T-cell (primary cell): ENCODE measurements around a stretch of chr6.

DNA sequence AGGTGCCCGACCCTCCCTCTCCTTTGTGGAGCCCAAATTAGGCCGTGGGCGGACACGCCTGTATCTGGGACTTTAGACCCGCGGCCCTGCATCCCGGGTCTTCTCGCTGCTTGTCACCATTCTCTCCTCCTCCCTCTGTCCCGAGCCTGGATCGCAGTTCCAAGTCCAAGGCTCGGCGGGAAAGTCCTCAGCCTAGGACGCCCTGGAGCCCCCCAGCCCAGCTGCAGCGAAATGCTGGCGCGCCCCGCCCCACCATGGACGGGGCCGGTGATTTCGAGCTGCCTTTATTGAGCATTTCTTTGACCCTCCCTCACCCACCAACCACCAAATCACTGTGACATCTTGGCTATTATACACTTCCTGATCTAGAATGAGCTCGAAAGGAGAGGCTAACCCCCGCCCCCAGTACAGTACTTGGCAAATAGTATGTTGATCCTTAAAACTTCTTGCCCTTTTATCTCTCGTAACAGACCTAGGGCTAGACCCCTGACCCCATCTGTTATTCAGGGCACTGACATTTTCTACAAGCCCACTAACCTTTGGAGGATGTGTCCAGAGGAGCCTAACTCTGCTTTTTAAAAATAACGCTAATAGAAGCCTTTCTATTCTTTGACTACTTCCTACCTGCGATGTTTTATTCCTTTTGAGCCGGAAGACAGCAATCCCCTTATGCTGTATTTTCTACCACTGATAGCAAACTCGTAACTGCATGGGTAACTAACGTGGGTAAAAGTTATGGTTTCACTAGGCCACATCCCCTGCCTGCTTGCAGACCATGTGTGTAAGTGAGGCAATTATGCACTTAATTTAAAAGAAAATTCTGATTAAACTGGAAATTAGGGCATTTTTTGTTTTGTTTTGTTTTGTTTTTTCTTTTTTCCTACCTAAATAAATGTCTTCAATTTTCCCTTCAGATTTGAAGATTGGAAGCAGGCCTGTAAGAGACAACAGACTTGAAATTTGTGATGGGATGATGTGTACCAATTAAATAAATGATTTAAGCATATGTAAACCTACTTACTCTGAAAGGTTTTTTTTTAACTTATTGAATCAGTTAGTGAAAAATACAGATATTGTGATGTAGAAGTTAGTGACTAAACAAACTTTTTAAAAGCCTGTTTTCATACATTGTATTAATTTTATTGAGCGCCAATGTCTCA lies 723 bp downstream of the UFL1 start:
- PRO-cap, 7 experiments, result peak in 7 of 7 experiments; most common plus-strand start position 354 of the sequence (in 4); most common minus-strand start position 336 of the sequence (in 7)

DNA sequence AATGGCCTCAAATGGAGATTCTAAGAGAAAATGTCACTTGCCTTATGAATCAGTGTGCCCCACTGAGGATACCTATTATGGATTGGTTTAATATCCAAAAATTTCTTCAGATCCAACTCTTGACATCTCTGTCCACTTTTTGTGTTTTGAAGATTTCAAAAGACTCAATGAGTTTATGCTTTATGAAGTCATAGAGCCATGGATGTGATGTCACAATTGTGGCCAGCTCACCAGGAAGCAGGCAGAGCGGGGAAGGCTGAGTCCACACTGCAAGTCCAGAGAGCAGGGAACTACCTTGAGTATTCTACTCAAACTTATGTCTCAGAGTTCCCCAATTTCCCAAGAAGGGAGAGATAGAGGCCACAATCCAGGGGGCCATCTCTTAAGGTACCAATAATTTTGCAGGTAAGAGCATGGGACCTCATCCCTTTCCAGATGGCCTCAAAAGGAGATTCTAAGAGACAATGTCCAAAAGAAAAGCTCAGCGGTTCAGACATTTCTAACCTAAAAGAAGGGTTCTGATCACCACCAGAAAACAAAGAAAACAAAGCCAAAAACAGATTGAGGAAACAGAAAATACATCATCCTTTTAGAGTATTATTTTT lies 510 bp upstream of the FHL5 start:
- PRO-cap, 7 experiments, result no peak in any of the 7 experiments

DNA sequence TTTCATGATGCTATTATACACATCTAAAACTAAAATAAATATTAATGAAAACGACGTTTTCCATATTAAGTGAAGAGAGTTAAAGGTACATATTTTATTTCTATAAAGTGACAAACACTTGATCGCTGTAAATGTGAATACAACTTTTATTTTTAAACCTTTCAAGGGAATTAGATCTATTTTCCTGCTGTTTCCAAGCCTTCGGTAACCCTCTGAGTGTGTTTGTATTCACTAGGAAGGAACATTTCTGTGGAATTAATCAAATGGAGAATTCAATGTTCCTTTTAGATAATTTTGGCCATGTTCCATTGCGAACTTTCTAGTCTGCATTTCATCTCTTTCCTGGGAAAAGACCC lies 38.7 kb downstream of the FHL5 start:
- PRO-cap, 7 experiments, result no peak in any of the 7 experiments

DNA sequence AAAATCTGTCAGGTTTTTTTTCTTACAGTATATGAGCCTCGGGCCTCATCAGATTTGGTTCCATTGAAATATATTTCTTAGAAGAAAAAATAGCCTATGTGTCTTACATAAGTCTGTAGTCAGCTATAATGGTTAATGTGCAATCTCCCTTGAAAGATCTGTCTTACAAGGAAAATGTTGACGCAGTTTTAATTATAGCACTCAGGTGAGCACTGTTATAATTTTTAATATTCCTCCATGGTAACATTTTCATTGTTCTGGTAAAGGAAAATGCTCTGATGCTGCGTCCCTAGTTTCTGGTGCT lies 178.5 kb downstream of the MMS22L start:
- PRO-cap, 7 experiments, result no peak in any of the 7 experiments

GRCh38 chr6:97978782-97979218 lies 695.8 kb upstream of the MMS22L start:
- PRO-cap, 7 experiments, result no peak in any of the 7 experiments

DNA sequence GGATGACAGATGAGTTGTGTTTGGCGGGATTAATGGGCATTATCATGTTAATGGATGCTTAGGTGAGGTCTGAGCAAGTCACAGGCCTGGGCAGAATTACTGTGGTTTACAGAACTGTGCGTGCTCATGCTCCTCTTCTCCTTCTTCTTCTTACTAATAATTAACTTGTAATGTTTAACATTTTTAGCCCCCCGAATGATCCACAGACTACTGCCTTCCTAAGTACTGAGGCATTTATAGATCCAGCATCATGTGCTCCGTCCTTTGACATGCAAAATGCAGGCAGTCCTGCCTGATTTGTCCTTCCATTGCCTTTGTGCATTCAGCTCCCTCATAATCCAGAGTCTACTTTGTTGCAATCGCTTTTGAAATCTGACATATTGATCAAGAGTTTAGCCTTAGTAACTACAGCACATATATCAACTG lies 753.5 kb upstream of the MMS22L start:
- PRO-cap, 7 experiments, result no peak in any of the 7 experiments

DNA sequence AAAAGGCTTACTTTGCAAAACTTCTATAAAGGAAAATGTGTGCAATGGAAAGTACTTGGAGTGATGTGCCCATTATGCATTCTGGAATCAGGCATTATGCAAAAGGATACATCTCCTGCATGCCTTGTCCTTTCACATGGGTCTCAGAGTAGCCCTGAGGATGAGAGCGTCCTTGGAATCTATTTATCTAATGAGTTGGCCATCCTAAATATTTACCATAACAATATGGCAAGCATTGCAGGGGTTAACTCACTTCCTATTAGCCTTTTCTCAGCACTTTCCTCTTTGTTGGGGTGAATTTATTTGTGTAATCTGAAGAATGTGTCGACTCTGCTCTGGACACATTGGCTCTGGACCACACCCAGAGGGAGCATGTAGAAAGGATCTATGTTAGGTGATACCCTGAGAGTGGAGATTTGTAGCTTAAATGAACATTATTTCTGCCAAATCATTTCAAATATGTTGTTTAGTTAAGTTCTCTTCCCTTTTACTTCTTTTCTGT lies 756.9 kb upstream of the MMS22L start:
- PRO-cap, 7 experiments, result no peak in any of the 7 experiments

DNA sequence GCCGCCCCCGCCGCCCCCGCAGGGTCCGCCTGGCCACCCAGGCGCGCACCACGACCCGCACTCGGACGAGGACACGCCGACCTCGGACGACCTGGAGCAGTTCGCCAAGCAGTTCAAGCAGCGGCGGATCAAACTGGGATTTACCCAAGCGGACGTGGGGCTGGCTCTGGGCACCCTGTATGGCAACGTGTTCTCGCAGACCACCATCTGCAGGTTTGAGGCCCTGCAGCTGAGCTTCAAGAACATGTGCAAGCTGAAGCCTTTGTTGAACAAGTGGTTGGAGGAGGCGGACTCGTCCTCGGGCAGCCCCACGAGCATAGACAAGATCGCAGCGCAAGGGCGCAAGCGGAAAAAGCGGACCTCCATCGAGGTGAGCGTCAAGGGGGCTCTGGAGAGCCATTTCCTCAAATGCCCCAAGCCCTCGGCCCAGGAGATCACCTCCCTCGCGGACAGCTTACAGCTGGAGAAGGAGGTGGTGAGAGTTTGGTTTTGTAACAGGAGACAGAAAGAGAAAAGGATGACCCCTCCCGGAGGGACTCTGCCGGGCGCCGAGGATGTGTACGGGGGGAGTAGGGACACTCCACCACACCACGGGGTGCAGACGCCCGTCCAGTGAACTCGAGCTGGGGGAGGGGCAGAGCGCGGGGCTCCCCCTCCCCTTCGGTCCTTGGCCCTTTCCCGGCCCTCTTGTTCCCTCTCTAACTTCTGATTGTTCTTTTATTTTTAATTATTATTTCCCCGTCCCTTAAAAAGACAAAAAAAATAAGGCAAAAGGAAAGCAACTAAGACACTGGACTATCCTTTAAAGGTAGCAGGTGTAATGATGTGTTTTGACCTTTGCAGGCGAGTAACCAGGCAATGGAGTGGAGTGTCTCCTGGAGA lies 1.5 kb downstream of the POU3F2 start:
- PRO-cap, 7 experiments, result no peak in any of the 7 experiments

DNA sequence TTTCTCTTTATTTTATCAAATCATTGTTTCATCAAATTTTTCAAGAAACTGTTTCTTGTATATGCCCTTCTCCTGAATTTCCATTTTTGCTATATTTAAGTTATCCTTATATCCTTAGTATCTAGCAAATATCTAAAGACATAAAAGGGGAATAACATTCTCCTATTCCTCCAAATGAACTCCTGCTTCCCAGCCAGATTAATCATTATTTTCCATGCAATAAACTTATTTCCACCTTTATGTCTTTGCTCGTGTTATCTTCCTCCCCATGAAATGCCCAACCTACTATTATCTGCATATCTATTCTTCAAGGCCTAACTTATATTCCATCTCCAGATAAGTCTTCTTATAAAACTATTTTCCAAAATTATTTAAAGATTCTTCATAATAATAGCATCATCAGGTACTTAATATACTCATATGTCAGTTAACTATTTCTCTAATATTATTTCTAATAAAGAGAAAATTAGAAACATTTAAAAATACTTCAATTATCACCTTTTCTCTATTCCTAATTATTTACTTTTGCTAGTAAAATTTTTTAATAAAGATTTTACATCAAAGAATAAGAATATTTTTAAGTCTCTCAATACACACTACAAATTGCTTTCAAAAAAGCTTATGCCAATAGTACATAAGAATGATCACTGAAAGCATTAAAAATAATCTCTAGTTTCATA lies 29.4 kb downstream of the FBXL4 start:
- PRO-cap, 7 experiments, result no peak in any of the 7 experiments

GRCh38 chr6:99514549-99515325 lies 486 bp downstream of the USP45 start:
- PRO-cap, 7 experiments, result peak in 3 of 7 experiments; most common plus-strand start chr6:99515073 (in 3); most common minus-strand start chr6:99515066 (in 1)

GRCh38 chr6:100466926-100467342 lies 2.2 kb upstream of the SIM1 start:
- PRO-cap, 7 experiments, result no peak in any of the 7 experiments

- PRO-cap, 7 experiments, result no peak in any of the 7 experiments
Observed at GRCh38 chr6:101117227-101117706, 236.1 kb upstream of the ASCC3 start.

GRCh38 chr6:101970090-101970419 lies 576.5 kb downstream of the GRIK2 start:
- PRO-cap, 7 experiments, result no peak in any of the 7 experiments

DNA sequence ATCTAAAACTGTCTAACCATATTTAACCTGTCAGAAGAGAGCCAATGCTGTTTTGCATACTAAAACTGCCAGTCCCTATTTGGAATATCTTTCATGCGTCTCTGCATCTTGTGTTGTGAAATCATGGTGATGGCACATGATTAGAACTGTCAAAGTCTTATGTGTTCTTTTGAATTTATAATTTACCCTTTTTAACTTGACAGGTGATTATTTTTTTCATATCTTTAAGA lies 1159.3 kb downstream of the GRIK2 start:
- PRO-cap, 7 experiments, result no peak in any of the 7 experiments

- PRO-cap, 7 experiments, result no peak in any of the 7 experiments
Observed at GRCh38 chr6:104450414-104450708, 409.4 kb downstream of the HACE1 start.

DNA sequence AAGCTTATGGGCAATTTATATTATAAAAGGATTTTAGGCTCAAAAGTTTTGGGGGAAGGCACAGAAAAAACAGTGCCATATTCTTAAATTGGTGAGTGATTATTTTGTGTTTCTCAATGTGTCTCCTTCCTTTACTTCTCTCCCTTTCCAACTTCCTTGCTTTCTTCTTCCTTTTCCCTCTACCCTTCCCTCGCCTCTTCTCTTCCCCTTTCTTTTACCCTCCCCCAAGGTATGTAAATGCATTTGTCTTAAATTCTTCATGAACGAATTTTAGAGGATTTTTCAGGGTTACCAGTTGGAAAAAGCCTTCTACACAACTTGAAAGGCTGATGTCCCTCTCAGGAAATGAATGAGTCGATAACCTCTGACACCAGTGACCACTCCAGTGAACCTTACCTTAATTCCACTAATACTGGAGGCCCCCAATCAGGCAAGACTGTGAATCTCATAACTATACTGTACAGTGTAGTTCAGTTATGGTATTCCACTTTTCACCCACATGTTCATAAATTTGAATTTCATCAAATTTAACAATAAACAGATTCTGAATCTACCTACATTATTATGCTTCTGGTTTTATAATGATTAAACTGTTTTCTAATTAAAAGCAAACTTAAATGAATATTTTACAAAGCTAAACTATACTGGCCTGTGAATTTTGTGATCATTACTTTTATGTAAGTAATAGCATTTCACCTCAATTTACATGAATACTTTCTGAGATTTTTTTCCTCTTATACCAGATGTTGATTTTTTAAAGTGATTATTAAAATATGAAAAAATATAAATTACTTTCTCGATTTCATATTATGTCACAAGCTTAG lies 2.4 kb upstream of the LIN28B start:
- PRO-cap, 7 experiments, result no peak in any of the 7 experiments

DNA sequence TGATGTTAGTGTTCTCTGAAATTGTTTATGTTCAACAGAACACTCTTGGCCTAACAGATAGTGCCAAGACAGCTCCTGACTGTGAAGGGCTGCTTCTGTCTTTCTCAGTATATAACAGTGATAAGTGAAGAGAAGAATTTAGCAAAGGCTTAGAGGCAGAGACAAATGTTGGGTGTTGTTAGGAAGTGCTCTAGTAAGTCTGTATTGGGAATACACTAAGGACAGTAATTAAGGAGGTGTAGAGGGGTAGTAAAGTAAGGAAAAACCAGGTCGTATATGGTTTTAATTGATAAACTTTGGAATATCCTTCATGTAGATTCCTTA lies 39.4 kb downstream of the LIN28B start:
- PRO-cap, 7 experiments, result no peak in any of the 7 experiments

DNA sequence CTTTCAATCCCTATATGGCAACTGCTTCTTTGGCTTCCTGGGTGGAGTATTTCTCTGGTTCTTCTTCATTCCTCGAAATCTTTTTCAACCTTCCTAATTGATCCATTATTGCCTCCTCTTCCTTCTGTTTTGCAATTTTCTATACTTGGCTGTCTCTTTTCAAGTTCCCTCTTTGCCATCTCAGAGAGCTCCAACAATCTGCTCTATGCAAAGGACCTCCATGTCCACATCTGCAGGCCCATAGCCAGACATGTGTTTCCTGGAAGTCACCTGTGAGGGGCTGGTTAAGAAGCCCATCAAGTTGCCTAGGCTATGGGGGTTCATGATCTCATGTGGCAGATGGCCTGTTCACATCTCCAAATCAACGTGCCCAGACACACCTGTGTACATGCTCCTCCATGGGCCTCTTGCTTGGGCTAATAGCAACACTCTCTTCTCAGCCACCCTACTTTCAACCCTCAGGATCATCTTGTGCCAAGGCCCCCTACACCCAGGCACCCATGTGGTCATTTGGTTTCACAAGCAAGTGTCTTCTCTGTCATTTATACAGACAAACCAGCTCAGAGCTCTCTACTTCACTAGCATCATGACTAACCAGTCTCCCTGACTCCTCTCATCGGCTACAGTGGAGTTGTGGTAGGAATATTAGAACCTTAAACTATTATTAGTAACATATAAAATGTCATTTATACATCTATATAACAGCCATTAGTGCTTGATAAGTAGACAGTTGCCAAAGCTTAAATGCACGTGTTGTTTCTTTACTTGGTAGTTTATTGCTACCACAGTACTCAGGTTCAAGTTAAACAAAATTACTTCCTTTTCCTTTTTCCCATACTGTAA lies 106.0 kb downstream of the PREP start:
- PRO-cap, 7 experiments, result no peak in any of the 7 experiments

- PRO-cap, 7 experiments, result no peak in any of the 7 experiments
Observed at GRCh38 chr6:105402084-105402922, 579 bp downstream of the PREP start.

DNA sequence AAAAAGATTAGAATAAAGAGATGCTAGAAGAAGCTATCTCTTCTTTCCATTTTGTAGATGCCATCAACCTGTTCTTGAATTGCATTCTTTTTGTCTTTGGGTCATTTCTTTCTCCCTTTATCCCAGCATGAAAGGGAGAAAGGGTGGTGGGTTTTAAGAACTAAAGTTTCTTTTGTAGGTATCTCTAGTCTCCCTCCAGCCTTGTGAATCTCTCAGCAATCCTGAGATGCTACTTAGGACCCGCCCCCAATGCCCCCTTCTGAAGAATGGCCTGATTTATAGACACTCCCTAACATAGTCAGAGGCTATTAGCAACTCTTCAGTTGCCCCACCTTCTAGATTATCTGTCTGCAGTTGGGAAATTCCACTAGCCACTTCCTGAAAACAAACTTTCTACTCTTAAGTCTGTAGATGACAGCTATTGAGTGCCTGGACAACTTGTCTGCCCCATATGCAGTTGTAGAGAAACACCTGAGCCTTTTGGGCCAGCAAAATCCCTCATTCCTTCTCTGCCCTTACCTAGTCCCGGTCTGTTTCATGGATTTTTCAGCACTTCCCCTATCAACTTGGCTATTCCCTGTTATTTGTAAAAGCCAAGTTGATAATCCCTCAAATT lies 188.1 kb upstream of the PREP start:
- PRO-cap, 7 experiments, result no peak in any of the 7 experiments